Kidney (tissue), 2 donors: ENCODE results near the gene DISP1.

- PRO-cap, result no peak
- RRBS, result no CpG with 5 or more reads among the region's 3 CpGs
These were observed 84.9 kb upstream of the DUSP10 start for GRCh38 chr1:221826703-221827222.

DNA sequence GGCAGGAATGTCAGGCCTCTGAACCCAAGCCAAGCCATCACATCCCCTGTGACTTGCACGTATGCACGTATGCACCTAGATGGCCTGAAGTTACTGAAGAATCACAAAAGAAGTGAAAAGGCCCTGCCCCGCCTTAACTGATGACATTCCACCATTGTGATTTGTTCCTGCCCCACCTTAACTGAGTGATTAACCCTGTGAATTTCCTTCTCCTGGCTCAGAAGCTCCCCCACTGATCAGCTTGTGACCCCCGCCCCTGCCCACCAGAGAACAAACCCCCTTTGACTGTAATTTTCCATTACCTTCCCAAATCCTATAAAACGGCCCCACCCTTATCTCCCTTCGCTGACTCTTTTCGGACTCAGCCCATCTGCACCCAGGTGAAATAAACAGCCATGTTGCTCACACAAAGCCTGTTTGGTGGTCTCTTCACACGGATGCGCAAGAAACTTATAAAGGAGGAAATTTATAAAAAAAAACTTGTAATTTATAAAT, 229.3 kb upstream of the DUSP10 start:
- PRO-cap, result no peak
- RRBS, result no CpG with 5 or more reads among the region's 9 CpGs

GRCh38 chr1:222026285-222026782, 284.4 kb upstream of the DUSP10 start:
- PRO-cap, result no peak
- RRBS, result no CpG with 5 or more reads among the region's 8 CpGs

DNA sequence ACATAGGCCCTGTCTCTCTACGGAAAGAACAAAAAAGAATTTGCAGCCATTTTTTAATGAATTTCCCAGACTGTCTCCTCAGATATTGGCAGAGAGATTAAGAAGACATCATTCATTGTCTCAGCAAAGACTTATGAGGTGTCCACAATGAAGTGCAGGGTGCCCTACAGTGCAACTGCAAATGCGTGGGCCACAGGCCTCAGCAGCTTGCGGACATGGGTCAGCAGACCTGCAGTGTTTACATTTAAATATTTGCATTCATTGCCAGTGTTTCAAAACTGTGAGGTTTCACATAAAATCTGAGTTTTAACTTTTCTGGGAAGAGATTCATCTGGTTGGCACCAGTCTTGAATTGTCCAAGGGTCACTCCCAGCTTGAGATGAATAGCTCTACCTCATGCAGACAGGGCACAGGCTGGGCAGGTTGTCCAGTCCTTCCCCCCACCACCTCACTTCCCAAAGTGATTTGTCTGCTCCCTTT, 286.8 kb upstream of the DUSP10 start:
- PRO-cap, result no peak
- RRBS, result no CpG with 5 or more reads among the region's 3 CpGs

- PRO-cap, result no peak
- RRBS, result no CpG with 5 or more reads among the region's 3 CpGs
These were observed 298.4 kb upstream of the DUSP10 start for GRCh38 chr1:222040358-222040557.

GRCh38 chr1:222556096-222556748, 8.3 kb upstream of the HHIPL2 start:
- PRO-cap, result no peak
- RRBS, result no CpG with 5 or more reads among the region's 2 CpGs

DNA sequence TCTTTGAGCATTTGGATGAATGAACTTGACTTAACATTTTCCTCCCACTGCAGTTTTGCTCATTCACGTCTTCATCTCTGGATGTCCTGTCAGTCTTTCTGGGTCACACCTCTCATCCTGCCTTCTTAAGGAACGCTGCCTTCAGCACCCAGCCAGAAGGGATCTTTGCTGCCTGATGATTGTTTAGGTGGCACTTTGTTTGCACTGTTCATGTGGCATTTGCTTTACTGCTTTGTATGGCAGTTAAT, 4.8 kb downstream of the MIA3 start:
- PRO-cap, result no peak
- RRBS, result no CpG with 5 or more reads among the region's 2 CpGs

- PRO-cap, result bidirectional peak, plus-strand start at chr1:222643900, minus-strand start at chr1:222643921; bidirectional peak, plus-strand start at chr1:222644329, minus-strand start at chr1:222644168
- RRBS, result 7% methylated on average over 12 of the region's 45 CpGs
These were observed 25.9 kb downstream of the MIA3 start for GRCh38 chr1:222643548-222644504.

GRCh38 chr1:222814287-222815645, at the start of gene DISP1:
DISP1 (plus strand) TSS chr1:222815039.
- PRO-cap, result bidirectional peak, plus-strand start at chr1:222814754, minus-strand start at chr1:222814588; bidirectional peak, plus-strand start at chr1:222815058, minus-strand start at chr1:222814942
- RRBS, result 2% methylated on average over 30 of the region's 81 CpGs

- PRO-cap, result no peak
- RRBS, result no CpG with 5 or more reads among the region's 5 CpGs
These were observed 120.5 kb downstream of the TLR5 start for GRCh38 chr1:223022459-223023082.

- PRO-cap, result no peak
- RRBS, result no CpG with 5 or more reads among the region's 6 CpGs
These were observed 50.9 kb downstream of the TLR5 start for GRCh38 chr1:223092207-223092546.

DNA sequence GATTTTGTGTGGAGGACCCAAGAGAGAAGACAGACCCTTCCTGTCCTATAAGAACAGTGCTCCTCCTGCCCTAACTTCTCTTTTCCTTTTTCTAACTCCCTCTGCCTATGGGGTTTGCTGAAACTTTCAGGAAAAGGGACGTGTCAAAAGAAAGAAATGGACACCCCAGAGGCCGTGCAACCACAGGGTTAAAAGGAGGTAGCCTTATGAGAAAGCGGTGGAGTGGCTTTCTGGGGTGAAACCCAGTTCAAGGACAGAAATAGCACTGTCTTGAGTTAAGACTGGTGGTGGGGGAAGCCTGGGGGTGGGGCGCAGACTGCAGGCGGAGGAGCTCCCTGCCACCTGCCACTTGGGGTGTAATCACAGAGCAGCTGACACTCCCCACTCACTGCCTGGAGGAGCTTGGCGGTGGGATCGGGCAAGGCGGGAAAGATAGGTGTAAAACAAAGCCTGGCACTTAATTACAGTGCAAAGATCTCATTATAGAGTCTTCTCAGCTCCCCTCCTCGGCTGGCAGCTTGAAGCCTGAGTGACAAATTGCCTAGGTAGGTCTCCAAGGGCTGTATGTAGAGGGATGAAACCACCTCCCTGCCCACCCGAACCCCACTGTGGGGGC, 759 bp upstream of the TLR5 start:
- PRO-cap, result no peak
- RRBS, result no CpG with 5 or more reads among the region's 10 CpGs

- PRO-cap, result no peak
- RRBS, result no CpG with 5 or more reads among the region's 8 CpGs
These were observed 34.8 kb upstream of the TLR5 start for GRCh38 chr1:223177736-223178357.

- PRO-cap, result unidirectional peak, plus-strand start at chr1:223181081
- RRBS, result no CpG with 5 or more reads among the region's 5 CpGs
These were observed 37.8 kb upstream of the TLR5 start for GRCh38 chr1:223180605-223181500.

DNA sequence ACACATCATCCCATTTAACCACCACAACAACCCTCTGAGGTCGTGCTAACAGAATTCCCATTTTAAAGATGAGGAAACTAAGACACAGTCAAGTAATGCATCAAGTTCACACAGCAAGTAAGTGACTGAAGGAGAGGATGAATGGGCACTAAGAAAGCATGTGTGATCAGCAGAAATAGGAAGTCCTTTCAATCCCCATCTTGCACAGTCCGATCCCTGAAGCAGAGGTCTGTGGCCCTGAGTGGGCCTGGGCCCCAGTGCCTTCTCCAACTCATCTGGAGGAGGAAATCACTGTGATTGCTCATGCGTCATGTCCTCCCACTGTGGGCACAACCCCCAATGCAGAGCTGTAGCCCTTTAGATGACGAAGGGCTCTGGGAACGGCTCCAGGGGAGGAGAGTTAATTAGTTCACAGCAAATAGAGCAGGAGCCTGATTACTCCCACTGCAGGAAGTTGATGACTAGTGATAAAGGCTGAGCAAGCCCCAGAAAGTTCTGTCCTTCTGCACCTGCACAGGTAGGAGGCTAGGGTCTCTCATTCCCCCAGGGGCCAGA, 111.4 kb downstream of the CCDC185 start:
- PRO-cap, result no peak
- RRBS, result no CpG with 5 or more reads among the region's 5 CpGs

DNA sequence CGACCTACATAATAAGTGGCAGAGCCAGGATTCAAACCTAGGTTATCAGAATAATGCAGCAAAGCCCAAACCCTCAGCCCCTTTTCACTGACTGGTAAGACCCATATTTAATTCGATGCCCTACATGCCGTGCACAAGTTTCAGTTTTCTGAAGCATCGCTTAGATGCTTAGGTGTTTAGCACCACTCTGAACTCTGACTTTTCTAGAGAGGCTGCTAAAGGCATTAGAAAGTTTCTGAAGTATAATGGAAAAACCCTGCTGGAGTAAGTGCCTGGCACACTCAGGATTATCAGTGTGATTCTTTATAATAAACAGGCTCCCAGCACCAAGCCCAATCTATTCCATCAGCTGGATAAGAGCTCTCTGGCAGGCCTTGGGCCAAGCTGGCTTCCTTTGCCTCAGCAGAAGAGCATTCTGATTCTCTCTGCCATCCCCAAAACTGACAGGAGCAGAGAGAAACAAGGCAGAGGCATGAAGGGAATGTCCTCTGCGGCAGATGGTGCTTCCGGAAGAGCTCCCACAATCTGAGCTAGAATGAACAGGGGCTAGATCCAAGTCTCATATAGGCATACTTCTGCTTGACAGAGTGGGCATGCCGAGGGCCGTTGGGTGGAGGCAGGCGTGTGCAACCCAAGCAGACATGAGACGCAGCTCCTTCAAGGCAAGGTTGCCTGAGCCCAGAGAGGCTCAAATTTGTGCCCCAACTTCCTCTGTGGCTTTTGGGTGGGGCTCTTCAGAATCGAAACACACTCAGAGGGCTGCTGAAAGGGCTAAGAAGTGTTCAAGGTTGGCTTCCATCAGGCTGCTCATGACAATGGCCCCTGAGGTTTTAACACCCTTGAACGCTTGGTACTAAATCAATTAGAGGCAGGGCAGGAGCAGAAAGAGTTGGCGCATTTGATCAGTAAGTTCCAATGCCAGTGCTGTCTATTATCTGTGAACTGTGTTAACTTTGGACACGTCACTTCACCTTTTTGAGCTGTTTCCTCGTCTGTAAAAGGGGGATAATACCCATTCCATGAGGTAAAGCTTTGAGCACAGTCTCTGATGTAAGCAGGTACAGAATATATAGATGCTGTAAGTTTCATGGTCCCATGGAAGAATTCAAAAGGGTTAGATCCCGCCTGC, 4.1 kb downstream of the CAPN2 start:
- PRO-cap, result no peak
- RRBS, result no CpG with 5 or more reads among the region's 16 CpGs

DNA sequence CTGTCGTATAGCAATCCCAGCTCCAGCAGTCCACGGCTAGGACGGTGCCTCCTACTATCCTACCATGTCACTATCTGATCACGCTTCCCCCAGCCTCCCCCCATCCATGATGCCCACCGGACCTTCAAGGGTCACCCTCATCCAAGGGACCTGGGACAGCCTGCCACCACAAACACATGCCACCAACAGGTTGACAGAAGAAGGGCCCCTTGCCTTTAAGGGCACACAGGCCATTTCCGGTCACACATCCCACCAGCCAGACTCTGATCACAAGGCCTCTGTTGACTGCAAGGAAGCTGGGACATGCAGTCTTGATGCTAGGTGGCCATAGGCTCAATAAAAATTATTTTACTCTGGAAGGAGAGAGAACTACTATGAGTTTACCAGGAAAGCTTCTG, 58.7 kb downstream of the CAPN2 start:
- PRO-cap, result no peak
- RRBS, result 81% methylated on average over 2 of the region's 6 CpGs

DNA sequence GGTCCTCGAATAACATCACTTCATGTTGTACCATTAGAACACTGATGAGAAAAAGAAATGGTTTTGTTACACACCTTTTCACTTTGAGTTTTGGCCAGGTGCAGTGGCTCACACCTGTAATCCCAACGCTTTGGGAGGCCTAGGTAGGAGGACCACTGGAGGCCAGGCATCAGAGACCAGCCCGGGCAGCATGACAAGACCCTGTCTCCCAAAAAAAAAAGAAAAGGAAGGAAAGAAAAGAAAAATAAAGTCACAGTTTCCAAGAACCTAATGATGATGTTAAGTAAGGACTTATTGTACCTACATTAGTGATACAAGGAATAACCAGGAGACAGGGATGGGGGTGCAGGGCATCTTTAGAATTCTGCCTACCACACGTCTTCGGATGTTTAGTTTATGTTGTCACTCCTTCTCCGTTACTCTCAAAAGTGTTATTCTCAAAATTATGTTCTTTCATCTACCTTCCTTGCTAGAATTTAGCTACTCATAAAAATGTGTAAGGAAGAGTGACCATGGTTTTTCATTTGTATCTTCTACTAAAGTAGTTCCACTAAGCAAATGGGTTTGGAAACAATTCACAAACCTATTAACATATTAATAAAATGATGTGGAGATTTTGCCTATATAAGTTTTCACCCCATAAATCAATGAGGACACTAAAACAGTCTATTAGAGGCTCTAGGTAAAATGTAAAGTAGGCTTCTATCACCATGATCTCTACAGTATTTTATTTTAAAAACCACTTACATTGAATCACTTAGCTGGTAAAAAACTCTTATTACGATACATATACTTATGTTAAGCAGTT, 66.4 kb downstream of the TP53BP2 start:
- PRO-cap, result no peak
- RRBS, result no CpG with 5 or more reads among the region's 7 CpGs

DNA sequence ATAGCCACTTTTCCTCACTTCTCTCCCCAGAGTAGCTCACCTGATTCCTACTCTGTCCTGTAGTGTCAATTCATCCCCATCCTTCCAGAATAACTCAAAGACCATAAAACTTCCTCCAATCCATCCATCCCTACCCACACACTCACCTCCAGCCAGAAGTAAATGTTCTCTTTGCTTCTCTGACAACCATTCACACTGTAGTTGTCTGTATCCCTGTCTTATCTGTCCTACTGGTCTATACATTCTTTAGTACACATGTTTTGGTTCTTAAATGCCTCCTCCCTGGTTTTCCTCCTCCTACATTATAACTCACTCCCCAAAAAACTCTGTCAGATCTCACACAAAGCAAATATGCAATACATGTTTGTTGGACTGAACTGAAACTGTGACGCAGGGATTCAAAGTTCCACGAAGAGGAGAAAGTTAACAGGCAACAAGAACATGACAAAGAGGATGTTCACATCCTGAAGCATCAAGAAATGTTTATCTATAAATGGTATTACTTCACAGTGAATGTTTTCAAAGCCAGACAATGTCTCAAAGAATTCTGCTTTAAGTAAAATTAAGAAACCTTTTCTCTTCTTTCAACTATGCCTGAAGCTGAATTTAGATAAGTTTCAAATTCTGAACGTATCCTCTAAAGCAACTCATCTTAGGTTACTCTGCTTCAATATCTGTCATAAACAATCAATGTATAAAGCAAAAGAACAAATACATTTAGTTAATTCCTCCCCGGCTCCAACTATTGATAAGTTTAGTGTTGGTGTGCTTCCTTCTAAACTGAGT, 10.9 kb downstream of the TP53BP2 start:
- PRO-cap, result no peak
- RRBS, result no CpG with 5 or more reads among the region's 4 CpGs

DNA sequence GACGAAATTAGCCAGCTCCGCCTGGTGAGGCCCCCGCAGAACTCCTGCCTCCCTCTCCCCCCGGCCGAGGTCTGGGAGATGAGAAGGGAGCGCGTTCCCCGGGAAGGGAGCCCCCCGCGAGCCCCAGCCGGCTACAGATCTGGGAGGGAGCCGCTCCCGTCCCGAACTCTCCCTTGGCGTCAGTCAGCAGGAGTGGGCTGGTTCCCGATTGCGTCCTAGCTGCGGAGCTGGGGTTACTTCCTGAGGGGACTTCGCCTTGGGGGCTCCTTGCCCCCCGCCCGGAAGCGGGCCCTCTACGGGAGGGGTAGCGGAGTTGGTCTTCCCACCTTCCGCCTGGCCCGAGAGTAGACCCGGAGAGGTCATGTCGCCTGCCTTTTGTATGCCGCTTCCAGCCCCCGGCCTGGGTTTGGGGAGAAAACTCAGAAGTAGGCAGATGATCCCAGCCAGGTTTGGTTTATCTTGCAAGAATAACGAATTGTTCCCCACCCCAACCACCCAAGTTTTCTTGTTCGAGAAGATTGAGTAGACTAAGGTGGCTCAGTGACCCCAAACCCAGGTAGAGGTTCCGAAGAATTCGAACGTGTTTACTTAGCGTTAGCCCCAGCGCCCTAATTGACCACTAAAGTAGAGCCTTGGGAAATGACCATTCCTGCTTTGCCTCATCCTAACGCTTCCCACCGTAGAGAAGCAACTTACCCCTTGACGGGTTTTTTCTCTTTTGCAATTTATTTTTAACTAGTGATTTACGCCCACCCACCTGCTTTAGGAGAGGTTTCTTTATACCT, 654 bp downstream of the FBXO28 start:
- PRO-cap, result unidirectional peak, minus-strand start at position 181 of the sequence
- RRBS, result 2% methylated on average over 7 of the region's 41 CpGs